ENCODE data around the genes APOE, GEMIN7 and CKM.

GRCh38 chr19:44719100-44719739 lies 20.3 kb downstream of the CEACAM16 start:
- PRO-cap, 10 experiments: peak in 1 of 10 experiments; most common plus-strand start chr19:44719319 (in 1); most common minus-strand start chr19:44719252 (in 1)

DNA sequence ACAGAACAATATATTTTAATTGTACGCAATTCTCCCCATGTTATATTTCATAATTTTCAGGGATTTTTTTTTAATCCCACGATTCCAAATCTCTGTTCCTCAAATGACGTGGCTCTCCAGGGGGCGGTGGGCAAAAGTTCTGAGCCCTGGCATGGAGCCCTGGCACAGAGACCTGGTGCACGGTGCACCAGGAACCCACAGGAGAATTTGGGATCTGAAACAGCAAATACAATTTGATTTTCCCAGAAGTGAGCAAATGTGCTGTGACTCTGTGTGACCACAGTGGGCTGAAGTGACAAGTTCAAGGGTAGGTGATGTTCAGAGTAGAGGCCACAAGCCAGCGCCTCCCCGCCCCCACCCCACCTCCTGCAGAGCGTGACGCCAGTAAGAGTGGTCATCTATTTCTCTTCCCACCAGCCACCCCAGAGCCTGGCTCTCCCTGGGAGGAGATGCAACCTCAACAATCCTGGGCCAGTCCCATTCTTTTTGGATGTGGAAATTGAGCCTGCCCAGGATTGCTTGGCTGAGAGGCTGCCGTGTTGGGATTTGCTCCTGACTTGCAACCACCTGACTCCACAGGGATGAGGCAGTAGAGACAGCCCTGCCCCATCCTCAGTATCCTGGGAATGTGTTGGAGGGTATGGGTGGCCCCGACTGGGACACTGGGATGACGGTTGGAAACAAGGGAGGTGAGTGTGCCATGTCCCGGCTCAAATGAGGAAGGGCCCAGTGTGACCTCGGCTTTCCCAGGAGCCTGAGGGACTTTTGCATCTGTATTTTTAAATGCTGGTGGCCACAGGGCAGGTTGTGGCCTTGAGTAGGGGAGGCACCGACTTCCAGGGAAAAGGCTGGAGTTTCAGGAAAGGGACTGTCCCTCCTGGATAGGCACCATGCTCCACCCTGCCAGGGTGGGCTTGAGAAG lies 11.1 kb upstream of the BCL3 start:
- PRO-cap, 10 experiments: peak in 1 of 10 experiments; most common plus-strand start position 618 of the sequence (in 1)

DNA sequence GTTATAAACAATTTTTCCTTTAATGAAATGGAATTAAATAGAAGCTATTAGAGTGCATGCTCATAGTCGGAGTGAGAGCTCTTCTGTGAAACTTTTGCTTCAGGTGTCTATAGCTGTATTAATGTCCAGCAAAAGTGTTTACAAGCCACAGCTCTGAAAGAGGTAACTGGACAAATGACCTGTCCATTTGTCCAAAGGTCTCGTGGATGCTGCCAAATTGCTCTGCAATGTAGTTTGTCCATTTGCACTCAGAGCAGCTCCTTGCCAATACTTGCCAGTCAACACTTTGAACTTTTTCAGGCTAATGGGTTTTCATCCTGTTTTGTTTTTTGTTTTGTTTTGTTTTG lies 3.1 kb upstream of the CBLC start:
- PRO-cap, 10 experiments: no peak in any of the 10 experiments

DNA sequence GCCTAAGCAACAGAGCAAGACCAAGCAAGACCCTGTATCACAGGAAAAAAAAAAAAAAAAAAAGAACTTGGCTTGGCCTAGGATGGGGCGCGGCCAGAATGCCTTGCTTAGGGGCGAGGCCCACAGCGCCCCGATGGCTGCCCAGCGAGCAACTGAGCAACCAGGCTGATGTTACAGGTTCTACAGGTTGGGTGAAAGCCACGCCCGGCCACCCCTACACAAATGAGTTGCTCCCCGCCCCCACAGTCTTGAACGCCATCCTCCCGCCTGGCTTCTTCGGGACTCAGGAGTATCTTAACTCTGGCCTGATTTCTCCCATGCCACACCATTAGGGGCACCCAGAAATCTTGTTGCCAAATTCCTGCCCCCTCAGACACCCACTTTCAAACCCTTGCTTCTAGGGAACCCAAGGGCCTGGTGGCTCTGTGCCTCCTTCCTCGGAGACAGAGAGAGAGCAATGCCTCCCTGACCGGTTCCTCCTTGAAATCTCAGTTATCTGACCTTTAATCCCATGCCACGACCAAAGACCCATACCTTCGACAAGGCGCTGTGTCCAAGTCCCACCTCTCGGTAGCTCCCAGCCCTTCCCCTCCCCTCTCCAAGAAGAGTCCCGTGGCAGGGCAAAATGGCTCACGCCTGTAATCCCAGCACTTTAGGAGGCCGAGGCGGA lies 1.2 kb upstream of the CBLC start:
- PRO-cap, 10 experiments: peak in 8 of 10 experiments; most common plus-strand start position 245 of the sequence (in 7); most common minus-strand start position 154 of the sequence (in 8)

DNA sequence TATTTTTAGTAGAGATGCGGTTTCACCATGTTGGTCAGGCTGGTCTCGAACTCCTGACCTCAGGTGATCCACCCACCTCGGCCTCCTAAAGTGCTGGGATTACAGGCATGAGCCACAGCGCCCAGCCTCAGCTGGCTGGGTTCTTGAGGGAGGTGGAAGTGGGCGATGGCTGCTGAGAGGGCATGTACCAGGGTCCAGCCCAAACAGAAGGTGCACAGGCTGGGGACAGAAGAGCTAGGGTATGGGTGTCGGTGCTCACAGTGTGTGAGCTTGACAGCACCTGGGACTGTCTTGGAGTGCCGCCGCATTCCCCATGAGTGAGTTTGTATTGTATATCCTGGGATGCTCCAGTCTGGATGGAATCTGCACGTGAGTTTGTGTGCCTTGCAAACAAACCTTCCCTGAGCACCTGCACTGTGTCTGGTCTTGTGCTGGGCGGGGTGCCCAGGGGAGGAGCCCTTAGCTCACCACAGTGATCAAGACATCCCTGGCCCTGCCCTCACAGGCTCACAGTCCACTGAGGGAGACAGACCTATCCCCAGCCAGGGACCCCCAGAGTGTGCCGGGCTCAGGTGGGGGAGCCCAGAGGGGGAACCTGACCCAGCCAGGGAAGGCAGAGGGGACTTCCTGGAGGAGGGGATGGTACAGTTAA lies 1.9 kb upstream of the BCAM start:
- PRO-cap, 10 experiments: peak in 9 of 10 experiments; most common plus-strand start position 504 of the sequence (in 8); most common minus-strand start position 298 of the sequence (in 7)

- PRO-cap, 10 experiments: peak in 2 of 10 experiments; most common plus-strand start chr19:44847079 (in 1); most common minus-strand start chr19:44846955 (in 1)
These were observed 771 bp downstream of the NECTIN2 start for GRCh38 chr19:44846676-44847459.

DNA sequence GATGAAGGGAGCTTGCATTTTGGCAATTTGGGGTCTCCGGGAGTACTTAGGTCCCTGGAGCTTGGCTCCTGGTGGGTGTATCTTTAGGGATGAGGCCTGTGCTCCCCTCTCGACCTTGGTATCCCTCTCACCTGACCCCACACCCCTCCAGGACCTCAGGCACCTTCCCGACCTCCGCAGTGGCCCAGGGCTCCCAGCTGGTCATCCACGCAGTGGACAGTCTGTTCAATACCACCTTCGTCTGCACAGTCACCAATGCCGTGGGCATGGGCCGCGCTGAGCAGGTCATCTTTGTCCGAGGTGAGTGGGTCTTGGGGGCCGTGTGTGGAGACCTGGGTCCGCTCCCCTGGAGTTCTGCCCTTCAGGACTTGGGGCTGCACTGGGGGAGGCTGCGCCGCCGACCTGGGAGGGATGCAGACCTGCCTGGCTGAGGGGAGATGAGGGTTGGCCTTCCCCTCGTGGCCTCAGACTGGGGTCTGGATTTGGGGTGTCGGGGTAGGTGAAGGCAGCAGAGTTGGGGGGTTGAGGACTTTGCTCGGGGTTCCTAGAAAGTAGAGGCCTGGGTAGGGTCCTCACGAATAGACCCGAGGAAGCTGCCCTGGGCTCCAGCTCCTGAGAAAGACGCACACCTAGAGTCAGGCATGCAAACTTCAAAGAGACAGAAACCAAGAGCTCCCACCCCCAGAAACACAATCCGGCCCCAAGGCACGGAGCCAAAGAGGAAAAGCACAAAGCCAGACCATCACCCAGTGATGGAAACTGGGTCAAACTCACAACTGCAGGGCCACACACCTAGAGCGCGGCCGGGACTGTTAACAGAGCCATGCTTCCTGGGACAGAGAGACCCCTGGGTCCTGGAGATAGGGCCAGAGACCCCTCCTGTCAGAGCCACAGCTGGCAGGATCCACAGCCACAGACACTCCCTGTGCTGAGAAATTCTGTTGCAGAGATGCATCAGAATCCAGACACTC lies 16.6 kb upstream of the TOMM40 start:
- PRO-cap, 10 experiments: no peak in any of the 10 experiments

DNA sequence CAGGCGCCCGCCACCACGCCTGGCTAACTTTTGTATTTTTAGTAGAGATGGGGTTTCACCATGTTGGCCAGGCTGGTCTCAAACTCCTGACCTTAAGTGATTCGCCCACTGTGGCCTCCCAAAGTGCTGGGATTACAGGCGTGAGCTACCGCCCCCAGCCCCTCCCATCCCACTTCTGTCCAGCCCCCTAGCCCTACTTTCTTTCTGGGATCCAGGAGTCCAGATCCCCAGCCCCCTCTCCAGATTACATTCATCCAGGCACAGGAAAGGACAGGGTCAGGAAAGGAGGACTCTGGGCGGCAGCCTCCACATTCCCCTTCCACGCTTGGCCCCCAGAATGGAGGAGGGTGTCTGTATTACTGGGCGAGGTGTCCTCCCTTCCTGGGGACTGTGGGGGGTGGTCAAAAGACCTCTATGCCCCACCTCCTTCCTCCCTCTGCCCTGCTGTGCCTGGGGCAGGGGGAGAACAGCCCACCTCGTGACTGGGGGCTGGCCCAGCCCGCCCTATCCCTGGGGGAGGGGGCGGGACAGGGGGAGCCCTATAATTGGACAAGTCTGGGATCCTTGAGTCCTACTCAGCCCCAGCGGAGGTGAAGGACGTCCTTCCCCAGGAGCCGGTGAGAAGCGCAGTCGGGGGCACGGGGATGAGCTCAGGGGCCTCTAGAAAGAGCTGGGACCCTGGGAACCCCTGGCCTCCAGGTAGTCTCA lies at the start of gene APOE:
TSS of gene APOE (plus strand) at position 572 of the 708 bp plus-strand sequence.
- PRO-cap, 10 experiments: peak in 8 of 10 experiments; most common plus-strand start position 572 of the sequence (in 6); most common minus-strand start position 438 of the sequence (in 6)

DNA sequence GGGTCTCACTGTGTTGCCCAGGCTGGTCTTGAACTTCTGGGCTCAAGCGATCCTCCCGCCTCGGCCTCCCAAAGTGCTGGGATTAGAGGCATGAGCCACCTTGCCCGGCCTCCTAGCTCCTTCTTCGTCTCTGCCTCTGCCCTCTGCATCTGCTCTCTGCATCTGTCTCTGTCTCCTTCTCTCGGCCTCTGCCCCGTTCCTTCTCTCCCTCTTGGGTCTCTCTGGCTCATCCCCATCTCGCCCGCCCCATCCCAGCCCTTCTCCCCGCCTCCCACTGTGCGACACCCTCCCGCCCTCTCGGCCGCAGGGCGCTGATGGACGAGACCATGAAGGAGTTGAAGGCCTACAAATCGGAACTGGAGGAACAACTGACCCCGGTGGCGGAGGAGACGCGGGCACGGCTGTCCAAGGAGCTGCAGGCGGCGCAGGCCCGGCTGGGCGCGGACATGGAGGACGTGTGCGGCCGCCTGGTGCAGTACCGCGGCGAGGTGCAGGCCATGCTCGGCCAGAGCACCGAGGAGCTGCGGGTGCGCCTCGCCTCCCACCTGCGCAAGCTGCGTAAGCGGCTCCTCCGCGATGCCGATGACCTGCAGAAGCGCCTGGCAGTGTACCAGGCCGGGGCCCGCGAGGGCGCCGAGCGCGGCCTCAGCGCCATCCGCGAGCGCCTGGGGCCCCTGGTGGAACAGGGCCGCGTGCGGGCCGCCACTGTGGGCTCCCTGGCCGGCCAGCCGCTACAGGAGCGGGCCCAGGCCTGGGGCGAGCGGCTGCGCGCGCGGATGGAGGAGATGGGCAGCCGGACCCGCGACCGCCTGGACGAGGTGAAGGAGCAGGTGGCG lies 2.8 kb downstream of the APOE start:
- PRO-cap, 10 experiments: no peak in any of the 10 experiments

DNA sequence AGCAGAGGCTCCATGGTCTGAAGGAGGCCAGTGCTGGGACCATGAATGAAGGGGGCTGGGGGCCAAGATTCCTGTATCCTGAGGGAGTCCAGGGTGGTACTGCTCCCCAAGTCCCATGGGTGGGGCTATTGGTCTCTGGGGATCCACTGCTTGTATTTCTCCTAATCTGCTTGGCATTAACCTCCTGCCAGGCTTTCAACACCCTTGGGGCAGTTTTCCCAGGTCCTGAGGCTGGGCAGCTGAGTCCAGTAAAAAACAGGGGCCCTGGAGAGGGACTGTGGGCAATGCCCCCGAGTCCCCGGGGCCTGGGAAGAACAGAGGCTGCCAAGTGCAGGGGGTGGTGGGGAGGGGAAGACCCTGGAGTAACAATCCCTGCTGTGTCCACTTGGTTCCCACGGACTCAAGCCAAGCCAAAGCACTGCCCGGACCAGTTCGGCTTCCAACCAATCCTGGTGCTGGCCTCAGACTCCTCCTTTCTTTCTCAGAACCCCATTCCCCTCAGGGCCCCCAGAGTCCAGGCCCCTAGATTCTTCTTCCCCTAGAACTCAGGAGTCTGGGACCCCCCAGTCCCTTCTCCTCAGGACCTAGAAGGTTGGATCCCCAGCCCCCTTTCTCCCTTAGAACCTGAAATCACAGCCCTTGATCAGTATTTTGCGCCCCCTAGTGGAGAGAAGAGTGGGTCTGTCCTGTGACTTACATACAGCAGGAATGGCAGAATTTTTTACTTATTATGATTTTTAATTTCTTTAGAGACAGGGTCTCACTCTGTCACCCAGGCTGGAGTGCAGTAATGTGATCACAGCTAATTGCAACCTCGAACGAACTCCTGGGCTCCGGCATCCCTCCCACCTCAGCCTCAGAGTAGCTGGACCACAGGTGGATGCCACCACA lies 3.8 kb upstream of the CLPTM1 start:
- PRO-cap, 10 experiments: peak in 1 of 10 experiments; most common minus-strand start position 402 of the sequence (in 1)

GRCh38 chr19:44959104-44959413 lies 3.9 kb downstream of the CLPTM1 start:
- PRO-cap, 10 experiments: no peak in any of the 10 experiments

DNA sequence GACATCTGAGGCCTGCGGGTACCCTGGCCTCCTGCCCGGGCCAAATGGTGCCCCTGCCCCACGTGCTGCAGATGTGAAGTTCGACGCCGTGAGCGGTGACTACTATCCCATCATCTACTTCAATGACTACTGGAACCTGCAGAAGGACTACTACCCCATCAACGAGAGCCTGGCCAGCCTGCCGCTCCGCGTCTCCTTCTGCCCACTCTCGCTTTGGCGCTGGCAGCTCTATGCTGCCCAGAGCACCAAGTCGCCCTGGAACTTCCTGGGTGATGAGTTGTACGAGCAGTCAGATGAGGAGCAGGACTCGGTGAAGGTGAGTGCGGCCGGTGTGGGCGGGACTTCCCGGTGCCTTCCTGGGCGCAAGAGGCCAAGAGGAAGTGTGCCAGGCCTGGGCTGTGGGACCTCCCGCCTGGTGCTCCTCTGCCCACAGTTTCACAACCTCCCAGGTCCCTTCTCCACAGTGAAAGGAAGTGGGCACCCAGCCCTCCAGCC lies 14.1 kb upstream of the RELB start:
- PRO-cap, 10 experiments: no peak in any of the 10 experiments

GRCh38 chr19:45075086-45075482 lies 1.2 kb downstream of the ZNF296 start:
- PRO-cap, 10 experiments: peak in 9 of 10 experiments; most common minus-strand start chr19:45075392 (in 7)

DNA sequence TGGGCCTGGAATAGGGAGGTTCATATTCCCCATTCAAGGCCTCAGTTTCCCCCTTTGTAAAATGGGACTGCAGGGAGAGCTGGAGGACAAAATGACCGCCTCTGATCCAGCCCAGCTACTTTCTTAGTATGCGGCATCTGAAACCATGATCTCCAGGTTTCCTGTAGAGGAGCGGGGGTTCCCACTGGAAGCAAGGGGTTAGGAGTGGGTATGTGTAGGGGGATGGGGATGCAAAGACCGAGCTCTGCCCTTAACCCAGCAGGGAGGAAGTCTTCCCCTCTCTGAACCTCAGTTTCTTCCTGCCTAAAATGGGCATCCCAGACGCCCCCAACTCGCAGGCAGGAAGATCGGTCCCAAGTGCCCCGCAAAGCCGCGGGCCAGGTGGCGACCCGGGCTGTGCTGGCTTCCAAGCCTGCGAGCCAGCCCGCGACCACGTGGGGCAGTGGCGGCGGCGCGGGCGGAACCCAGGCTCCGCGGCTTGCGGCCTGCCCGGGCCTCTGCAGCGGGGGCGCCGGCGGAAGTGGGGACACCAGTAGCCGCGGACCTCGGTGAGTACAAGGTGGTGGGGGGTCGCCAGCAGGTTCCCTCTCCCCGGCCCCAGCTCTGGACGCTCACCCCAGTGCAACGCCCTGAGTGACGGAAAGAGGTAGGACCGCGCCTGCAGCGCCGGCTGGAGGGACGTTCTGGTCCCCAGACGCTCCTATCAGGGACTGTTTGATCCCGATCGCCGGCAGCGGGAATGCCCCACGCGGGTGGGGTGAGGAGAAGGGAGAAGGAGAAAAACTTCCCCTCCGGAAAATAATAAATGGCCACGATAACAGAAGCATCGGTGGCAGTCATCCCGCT lies at the start of gene GEMIN7:
TSS of gene GEMIN7 (plus strand) at position 529 of the 846 bp plus-strand sequence.
- PRO-cap, 10 experiments: peak in 10 of 10 experiments; most common plus-strand start position 529 of the sequence (in 2); most common minus-strand start position 444 of the sequence (in 6)

DNA sequence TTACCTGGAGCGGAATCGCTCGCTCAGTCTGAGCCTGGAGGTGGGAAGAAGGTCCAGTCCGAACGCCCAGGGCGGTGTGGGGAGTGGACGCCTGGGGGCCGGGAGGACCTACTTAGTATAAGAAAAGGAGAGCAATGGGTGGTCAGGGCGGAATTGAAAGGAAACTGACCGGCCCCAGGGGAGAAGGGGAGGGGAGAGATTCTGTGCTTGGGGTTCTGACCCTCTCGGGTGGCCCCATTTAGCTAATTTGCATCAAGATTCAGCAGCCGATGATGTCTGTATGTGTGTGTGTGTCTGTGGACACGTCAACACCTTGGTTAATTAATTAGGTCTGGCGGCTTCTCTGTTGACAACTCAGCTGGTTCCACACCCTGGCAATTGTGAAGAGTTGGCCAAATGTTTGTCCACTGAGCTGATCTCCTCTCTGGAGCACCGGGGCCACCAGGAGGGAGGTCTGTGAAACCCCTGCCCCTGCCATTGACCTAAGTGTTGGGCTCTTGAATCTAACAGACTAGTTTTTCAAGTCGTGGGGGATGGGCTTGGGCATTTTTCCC lies 595 bp downstream of the GEMIN7 start:
- PRO-cap, 10 experiments: peak in 3 of 10 experiments; most common plus-strand start position 320 of the sequence (in 1); most common minus-strand start position 30 of the sequence (in 1)

- PRO-cap, 10 experiments: no peak in any of the 10 experiments
These were observed 25.6 kb downstream of the PPP1R37 start for GRCh38 chr19:45118315-45119221.

- PRO-cap, 10 experiments: no peak in any of the 10 experiments
These were observed 6.5 kb downstream of the NKPD1 start for GRCh38 chr19:45154194-45154815.

DNA sequence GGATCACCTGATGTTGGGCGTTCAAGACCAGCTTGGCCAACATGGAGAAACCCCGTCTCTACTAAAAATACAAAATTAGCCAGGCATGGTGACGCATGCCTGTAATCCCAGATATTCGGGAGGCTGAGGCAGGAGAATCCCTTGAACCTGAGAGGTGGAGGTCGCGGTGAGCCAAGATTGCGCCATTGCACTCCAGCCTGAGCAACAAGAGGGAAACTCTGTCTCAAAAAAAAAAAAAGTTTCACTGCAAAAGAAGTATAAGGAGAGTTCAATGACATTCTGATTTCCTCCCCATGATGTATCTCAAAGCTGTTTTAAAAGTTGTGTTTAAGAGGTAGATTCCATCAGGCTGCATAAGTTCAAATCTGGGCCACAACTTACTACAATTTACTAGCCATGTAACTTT lies 10.6 kb downstream of the MARK4 start:
- PRO-cap, 10 experiments: no peak in any of the 10 experiments

DNA sequence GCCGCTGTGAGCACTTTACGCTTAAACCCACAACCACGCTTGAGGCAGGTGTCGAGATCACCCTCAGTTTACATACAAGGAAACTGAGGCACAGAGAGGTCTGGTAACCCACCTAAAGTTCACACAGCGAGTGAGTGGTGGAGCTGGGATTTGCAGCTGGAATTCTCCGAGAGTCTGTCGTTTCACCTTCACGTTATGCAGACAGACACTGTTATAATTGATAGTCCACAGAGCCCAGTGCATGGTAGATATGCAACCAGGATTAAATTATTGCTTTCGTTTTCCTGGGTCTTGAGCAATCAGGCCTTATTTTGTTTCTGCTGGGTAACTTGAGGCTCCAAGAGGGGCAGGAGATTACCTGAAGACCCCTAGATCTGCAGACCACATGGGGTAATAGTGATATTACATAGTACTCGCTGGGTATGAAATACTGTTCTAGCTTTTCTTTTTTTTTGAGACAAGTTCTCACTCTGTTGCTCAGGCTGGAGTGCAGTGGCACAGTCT lies 19.1 kb downstream of the MARK4 start:
- PRO-cap, 10 experiments: no peak in any of the 10 experiments

GRCh38 chr19:45322144-45323459 lies at the start of gene CKM:
Gene CKM, minus strand, starts transcription at chr19:45322875.
- PRO-cap, 10 experiments: no peak in any of the 10 experiments

All from Metastatic Breast Carcinoma in the Brain (tissue), 10 donors.